Paraaortic lymph node (tissue), 1 donor: ENCODE measurements around a stretch of chr19.

- PRO-cap, result no peak
Observed at GRCh38 chr19:40316238-40316580, 31.1 kb upstream of the AKT2 start.

- PRO-cap, result no peak
Observed at GRCh38 chr19:40365418-40366117, 17.1 kb downstream of the PLD3 start.

- PRO-cap, result no peak
Observed at GRCh38 chr19:40421927-40422759, 3.6 kb downstream of the SERTAD1 start.

- PRO-cap, result no peak
Observed at GRCh38 chr19:40423366-40423713, 2.5 kb downstream of the SERTAD1 start.

DNA sequence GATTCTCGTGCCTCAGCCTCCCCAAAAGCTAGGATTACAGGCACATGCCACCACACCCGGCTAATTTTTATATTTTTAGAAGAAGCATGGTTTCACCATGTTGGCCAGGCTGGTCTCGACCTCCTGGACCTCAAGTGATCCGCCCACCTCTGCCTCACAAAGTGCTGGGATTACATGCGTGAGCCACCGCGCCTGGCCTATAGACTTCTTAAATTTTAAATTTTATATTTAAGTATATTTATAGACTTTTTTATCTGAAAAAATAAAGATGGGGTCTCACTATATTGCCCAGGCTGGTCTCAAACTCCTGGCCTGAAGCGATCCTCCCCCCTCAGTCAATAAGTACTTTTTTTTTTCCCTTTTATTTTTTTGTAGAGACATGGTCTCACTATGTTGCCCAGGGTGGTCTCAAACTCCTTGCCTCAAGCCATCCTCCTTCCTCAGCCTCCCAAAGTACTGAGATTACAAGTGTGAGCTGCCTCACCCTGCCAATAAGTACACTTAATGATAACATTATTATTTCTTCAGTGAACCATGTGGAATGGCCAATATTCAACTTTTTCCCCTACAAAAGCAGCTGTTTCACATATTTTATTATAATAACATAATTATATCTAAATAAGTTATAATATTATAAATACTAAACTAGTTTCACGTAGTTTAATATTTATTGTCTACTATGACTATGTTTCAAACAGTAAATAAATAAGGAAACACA lies 1.8 kb downstream of the SERTAD1 start:
- PRO-cap, result no peak

GRCh38 chr19:40446271-40447008 lies 2.3 kb upstream of the SERTAD3 start:
- PRO-cap, result no peak

DNA sequence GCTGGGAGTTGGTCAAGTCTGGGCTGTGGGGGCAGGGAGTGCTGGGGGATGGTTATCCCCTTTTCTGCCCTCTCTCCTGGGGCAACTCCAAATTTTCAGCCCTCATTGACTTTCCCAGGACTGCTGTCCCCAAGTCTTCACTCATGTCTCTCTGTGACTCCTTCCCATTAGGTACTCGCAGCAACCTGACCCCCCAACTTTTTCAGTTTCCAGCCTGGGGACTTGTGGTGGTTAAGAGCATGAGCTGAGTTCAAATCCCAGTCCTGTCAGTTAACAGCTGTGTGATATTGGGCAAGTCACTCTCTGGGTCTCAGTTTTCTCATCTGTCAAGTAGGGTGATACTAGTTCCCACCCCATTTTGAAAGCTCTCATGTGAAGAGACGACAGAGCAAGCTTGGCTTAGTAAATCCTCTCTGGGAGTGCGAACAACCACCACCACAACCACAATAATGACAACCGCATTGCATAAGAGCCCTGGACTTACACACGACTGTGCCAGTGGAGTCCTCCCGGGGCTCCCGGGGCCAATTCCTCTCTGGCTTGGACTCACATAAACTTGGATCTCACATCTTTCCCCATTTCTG lies 578 bp downstream of the BLVRB start:
- PRO-cap, result no peak

- PRO-cap, result unidirectional peak, minus-strand start at chr19:40577401
Observed at GRCh38 chr19:40576987-40577769, 505 bp downstream of the SHKBP1 start.

- PRO-cap, result unidirectional peak, minus-strand start at chr19:40598173
Observed at GRCh38 chr19:40597855-40598973, 3.0 kb upstream of the LTBP4 start.

DNA sequence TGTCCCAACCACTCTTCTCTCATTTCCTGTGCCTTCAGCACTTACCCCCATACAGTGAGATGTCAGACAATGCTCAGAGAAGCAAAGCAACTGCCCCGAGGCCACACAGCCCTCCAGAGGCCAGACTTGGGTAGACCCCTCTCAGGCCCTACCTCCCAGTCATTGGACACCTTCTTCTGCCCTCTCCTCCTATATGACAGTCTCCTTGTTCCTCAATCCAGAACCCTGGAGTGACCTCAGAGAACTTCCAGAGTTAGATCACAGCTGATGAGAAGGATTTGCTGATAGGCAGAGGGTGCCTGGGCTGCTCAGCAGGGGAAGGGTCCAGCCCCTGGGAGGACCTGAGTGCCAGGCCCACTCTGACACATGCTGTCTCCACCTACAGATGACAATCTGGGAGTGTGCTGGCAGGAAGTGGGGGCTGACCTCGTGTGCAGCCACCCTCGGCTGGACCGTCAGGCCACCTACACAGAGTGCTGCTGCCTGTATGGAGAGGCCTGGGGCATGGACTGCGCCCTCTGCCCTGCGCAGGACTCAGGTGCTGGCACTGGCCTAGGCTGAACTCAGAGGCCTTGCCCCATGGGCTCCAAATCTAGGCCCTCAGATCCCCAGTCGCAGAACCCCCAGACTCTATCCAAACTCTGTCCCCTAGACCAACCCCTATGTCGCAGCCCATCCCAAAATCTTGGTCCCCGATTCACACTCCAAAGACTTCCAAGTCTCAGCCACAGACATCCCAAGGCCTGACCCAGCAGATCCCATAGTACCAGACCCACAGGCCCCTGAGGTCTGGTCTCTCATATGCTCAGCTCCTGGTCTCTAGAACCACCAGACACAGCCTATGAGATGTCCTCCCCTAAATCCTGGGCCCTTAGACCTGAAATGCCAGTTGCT lies 24.6 kb downstream of the LTBP4 start:
- PRO-cap, result no peak

DNA sequence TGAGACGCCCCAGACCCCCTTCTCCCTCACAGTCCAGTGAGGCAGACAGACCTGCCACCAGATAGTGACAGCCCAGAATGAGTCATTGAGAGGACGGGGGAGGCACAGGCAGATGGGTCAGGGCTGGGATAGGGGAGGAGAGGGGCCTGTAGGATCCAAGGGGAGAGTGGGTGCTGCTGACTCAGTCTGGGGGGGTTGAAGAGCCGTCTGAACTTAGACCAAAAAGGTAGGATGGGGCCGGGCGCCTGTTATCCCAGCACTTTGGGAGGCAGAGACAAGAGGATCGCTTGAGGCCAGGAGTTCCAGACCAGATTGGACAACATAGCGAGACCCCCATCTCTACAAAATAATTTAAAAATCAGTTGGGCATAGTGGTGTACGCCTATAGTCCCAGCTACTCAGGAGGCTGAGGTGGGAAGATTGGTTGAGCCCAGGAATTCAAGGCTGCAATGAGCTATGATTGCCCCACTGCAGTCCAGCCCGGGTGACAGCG lies 26.4 kb downstream of the NUMBL start:
- PRO-cap, result no peak

GRCh38 chr19:40690758-40691906 lies 681 bp upstream of the NUMBL start:
- PRO-cap, result bidirectional peak, plus-strand start at chr19:40690841, minus-strand start at chr19:40690704; unidirectional peak, plus-strand start at chr19:40691096

DNA sequence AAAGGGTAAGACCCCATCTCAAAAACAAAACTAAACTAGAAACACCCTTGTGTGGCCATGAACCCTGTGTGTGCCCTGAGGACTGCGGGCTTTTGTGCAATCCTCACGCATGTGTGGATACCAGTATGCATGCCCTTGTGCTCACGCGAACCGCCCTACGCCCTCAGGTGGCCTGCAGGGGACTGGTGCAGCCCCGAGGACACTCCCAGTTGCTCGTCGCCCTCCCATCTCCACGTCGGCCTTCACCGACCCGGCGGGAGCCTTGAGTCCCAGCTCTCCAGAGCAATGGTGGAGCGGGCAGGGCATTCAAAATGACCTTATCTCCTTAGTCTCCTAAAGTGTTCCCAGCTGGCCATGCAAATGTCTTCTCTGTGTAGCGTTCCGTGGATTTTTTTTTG lies 910 bp upstream of the EGLN2 start:
- PRO-cap, result no peak

GRCh38 chr19:40802626-40803340 lies 3.8 kb downstream of the EGLN2 start:
- PRO-cap, result unidirectional peak, minus-strand start at chr19:40803002

- PRO-cap, result no peak
Observed at GRCh38 chr19:40807497-40808092, 8.6 kb downstream of the EGLN2 start.

DNA sequence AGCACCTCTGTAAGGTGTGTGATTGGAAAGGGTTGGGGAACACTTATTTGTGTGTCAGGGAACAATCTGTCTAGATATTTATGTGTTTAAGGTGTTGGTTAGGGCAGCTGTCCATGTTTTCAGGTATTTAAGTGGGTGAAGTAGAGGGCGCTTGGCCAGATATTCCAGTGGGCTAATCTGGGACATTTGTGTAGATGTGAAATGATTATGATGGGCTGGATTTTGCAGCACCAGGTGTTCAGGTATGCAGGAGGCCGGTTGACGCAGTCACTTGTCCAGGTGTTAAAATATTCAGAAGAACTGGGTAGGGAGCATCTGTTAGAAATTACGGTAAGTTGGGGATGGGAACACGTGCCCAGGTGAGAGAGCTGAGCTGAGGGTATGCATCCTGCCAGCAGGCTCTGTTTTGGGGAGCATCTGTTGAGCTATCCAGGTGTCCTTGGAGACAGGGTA lies 2.6 kb downstream of the CYP2A6 start:
- PRO-cap, result no peak

DNA sequence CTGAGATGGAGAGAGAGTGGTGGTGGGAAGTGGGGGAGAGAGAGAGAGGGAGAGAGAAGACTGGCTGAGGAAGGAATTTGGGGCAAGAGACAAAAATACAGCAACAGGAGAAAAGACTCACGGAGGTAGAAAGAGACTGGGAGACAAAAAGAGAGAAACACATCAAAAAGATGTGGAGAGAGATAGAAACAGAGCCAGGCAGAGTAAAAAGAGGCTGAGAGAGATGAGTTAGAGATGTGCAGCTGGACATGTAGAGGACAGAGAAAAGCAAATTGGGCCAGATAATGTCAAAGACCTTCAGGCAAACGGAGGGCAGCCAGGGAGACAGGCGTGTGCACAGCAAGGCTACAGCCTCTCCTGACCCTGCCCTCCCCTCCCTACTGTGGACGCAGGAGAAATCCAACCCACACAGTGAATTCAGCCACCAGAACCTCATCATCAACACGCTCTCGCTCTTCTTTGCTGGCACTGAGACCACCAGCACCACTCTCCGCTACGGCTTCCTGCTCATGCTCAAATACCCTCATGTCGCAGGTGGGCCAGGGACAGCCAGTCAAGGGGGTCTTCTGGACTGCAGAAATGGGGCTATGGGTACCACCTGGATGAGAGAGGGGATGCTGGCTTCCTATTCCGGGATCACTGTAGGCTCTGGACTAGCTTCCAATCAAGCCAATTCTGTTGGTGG lies 49.3 kb upstream of the CYP2B6 start:
- PRO-cap, result no peak

DNA sequence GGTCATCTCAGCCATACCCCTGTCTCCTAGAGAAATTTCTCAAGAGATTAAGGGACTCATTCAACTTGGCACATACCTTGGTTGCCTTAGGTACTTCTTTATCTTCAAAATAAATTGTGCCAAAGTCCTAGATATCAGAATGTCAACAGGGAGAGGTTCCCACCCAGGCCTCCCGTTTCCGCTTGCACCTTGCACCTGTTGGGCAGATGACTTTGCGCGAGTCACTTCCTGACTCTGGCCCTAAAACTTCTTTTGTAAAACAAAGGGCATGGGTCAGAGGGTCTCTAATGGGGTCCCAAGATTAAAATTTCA lies 25.9 kb upstream of the CYP2S1 start:
- PRO-cap, result no peak

DNA sequence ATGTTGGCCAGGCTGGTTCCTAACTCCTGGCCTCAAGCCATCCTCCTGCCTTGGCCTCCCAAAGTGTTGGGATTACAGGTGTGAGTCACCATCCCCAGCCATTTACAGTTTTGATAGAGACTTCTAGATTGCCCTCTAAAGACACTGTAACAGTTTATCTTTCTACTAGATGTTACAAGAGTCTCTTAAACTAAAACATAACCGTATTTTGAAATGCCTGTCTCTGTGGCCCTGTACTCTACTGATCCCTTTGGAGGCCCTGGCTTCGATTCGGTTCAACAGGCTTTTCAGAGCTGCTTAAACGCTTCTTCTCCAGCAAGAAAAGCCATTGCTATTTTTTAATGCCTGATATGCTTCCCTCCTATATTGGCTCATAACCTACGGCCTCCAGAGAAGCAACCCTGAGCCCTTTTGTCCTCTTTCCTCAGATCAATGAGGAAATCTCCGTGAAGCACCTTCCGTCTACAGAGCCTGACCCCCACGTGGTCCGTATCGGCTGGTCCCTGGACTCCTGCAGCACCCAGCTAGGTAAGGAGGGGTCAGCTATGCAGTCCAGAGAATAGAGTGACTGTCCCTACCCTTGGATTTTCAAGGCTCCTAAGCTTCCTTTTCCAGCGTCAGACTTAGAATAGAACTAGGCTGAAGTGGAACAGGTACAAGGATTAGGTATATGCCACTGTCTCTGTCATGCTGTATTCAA lies 14.6 kb downstream of the HNRNPUL1 start:
- PRO-cap, result no peak

DNA sequence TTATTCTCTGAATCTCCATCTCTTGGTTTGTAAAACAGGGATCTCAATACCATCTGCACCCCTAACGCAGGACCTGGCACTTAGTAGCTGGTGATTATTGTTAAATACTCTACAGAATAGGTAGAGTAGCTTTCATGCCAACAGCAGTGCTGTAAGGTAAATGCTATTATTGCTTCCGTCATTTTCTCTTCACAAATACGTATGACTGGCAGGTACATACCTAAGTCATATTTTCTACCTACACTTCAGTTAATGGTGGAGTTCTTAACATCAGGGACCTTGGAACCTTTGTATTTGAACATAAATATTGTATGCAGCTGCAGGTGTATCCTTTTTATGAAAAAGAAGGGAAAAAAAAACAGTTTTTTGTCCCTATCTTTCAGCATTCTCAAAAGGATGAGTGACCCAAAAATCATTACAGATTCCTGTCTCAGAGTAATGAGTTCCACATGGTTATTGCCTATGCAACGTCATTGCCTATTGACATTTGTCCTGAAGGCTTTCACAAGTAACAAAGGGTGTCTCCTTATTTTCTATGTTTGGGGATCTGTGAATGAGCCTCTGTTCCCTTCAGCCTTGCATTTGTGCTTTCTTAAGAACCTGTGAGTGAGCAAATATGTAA lies 14.8 kb upstream of the CCDC97 start:
- PRO-cap, result no peak